Testis (tissue), 5 donors: Measurements from ENCODE around the gene ERCC4.

DNA sequence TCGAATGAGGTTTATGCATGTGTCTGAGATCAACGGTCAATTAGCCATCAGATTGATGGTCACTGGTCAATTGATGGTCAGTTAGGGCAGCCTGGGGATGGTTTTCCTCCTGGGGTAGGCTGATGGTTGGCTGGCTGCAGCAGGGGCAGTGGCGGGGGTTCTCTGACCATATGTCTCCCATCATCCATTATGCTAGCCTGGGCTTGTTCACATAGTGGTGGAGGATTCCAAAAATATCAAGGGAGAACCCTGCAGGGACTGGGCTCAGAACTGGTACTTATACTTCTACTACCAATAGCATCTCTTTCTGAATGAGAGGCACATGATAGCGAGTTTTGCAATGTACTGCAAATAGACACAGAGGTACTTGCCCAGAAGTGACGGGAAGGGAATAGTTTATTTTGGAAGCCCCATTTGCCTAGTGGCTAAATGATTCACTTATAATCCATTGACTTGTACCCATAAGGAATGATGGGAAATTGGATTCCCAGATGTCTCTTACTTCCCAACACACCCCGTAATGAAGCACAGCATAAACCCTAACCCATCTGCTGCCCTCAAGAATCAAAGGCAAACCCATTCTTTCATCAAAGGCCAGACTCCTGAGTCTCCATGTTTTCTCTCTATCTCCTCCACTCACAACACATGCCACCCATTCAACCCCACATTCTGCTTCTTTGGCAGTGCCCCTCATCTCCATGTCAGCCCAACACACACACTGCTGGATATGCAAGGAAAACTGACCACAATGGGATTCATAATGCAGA, 124.8 kb upstream of the ERCC4 start:
- PRO-cap, 3 experiments, result no peak in any of the 3 experiments
- RAMPAGE, long total RNA, 2 experiments, result no peak in any of the 2 experiments
- RRBS, result no CpG with 5 or more reads among the region's 6 CpGs

GRCh38 chr16:13898023-13898696, 21.8 kb upstream of the ERCC4 start:
- PRO-cap, 3 experiments, result no peak in any of the 3 experiments
- RAMPAGE, long total RNA, 2 experiments, result no peak in any of the 2 experiments
- RRBS, result no CpG with 5 or more reads among the region's 3 CpGs

DNA sequence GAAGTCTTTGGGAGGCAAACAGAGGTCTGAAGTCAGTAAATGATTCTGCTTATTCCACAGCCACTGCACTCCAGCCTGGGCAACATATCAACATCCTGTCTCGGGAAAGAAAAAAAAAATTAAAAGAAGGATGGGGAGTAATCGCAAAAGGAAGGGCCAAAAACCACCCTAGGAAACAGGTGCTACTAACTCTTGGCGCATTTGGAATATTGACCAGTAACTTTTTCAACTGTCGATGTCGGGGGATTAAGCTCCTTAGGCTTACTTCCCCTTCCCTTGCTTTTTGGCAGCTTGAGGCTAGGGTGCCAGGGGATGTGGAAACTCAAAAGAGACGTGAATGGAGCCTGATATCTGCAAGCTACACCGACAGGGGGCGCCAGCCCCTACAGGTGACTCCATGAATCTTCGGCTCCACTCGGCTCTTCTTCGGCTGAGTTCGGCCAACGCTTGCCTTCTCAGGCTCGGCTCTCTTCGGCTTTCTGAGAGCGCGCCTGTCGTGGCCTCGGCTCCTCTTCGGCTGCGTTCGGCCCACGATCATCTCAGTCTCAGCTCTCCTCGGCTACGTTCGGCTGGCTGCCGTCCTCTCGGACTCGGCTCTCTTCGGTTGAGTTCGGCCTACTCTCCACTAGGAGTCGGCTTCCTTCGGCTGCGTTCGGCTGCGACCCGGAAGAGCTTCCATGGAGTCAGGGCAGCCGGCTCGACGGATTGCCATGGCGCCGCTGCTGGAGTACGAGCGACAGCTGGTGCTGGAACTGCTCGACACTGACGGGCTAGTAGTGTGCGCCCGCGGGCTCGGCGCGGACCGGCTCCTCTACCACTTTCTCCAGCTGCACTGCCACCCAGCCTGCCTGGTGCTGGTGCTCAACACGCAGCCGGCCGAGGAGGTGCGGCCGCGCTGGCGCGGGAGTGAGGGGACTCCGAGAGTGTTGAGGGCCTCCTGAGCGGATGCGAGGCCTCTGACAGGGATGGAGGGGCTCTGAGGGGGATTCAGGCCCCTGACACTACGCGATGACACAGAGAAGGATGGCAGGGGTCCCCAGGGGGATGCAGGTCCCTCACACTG, at the start of gene ERCC4:
TSS of gene ERCC4 (plus strand) at position 666 of the 1,063 bp plus-strand sequence.
- PRO-cap, 3 experiments, result peak in 3 of 3 experiments; most common plus-strand start position 711 of the sequence (in 2); most common minus-strand start position 428 of the sequence (in 3)
- RAMPAGE, long total RNA, 2 experiments, result start-site peak on the plus strand in 2 of 2 experiments, centred at positions 692 to 693 of the sequence, 331 to 406 reads per replicate
- RRBS, result 1% methylated on average over 14 of the region's 66 CpGs

GRCh38 chr16:14057606-14058333, 13.3 kb upstream of the MRTFB start:
- PRO-cap, 3 experiments, result no peak in any of the 3 experiments
- RAMPAGE, long total RNA, 2 experiments, result no peak in any of the 2 experiments
- RRBS, result no CpG with 5 or more reads among the region's 13 CpGs

- PRO-cap, 3 experiments, result peak in 2 of 3 experiments; most common plus-strand start chr16:14148823 (in 1); most common minus-strand start chr16:14148719 (in 2)
- RAMPAGE, long total RNA, 2 experiments, result start-site peak on the minus strand in 1 of 2 experiments, at chr16:14148703-14148737 at its widest, 23 reads per replicate
- RRBS, result no CpG with 5 or more reads among the region's 9 CpGs
Observed at GRCh38 chr16:14148433-14149032, 77.4 kb downstream of the MRTFB start.

DNA sequence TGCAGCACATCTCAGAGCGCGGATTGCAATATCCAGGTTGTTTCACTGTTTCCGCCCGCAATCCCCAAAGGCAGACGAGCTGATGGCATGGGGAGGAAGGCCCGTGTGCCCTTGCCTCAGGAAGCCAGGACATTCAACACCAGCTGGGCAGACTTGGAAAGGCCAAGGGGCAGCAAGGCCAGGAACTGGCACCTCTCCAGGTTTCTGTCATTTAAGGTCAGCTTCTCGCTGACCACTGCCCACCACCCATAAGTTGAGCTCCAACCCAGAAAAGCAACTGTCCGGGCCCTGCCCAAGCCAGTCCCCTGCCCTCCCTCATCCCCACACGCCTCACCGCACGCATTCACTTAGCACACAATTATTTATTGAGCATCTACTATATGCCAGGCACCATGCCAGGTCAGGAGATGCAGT, 274.7 kb downstream of the MRTFB start:
- PRO-cap, 3 experiments, result no peak in any of the 3 experiments
- RAMPAGE, long total RNA, 2 experiments, result no peak in any of the 2 experiments
- RRBS, result no CpG with 5 or more reads among the region's 11 CpGs

DNA sequence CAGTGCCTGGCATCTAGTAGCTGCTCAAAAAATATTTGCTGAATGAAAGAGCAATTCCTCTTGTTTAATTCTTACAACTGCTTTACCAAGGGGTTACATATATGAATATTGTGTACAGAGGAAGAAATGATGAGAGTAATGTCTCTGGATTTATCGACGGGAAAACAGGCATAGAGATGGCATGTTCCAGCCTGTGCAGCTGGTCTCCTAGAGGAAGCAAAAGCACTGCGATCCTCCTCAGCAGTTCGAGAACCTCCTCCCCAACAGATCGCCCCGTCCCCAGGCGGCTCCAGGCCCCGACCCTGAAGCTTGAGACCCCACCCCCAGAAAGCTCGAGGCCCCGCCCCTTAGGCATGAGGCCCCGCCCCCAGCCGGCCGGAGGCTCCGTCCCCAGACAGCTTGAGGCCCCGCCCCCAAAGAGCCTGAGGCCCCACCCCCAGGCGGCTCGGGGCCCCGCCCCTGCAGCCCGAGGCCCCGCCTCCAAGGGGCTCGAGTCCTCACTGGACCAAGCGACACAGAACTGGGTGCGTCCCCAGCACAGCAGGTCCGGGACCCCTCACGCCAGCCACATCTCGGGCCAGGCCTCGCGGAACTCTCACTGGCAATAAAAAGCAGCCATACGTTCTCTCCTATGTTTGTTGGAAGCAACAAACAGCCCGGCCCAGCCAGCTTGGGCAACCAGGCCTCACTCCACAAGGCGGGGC, 224.5 kb downstream of the PARN start:
- PRO-cap, 3 experiments, result peak in 3 of 3 experiments; most common plus-strand start position 508 of the sequence (in 3); most common minus-strand start position 289 of the sequence (in 1)
- RAMPAGE, long total RNA, 2 experiments, result no peak in any of the 2 experiments
- RRBS, result no CpG with 5 or more reads among the region's 31 CpGs

- PRO-cap, 3 experiments, result no peak in any of the 3 experiments
- RAMPAGE, long total RNA, 2 experiments, result no peak in any of the 2 experiments
- RRBS, result no CpG with 5 or more reads among the region's 1 CpG
Observed at GRCh38 chr16:14522178-14522585, 107.9 kb downstream of the PARN start.

DNA sequence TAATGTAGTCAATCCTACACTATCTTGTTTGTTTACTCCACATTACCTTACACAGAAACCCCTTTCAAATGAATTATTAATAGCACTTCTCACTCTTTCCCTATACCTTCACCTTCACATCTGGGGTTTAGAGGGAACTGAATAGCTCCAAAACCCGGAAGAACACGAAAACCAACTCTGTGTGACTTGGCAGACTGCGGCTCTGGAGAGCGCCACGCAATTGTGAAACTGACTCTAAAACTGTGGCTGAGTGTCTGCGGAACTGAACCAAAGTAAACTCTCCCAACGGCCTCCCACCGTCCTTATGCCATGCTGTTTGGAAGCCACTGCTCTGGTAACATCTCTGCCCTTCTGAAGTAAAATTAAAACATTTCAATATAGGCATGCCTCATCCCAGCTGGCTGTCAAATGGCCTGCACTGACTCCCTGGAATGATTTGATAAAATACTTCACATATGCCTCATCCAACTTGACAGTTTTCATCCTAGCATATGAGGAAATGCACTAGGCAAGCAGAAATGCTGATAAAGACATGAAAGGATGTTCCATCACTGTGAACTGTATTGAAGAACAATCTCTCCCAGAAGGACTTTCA, 70.3 kb downstream of the PARN start:
- PRO-cap, 3 experiments, result no peak in any of the 3 experiments
- RAMPAGE, long total RNA, 2 experiments, result no peak in any of the 2 experiments
- RRBS, result no CpG with 5 or more reads among the region's 8 CpGs

GRCh38 chr16:15021763-15022498, 33.9 kb downstream of the NTAN1 start:
- PRO-cap, 3 experiments, result no peak in any of the 3 experiments
- RAMPAGE, long total RNA, 2 experiments, result no peak in any of the 2 experiments
- RRBS, result no CpG with 5 or more reads among the region's 7 CpGs

DNA sequence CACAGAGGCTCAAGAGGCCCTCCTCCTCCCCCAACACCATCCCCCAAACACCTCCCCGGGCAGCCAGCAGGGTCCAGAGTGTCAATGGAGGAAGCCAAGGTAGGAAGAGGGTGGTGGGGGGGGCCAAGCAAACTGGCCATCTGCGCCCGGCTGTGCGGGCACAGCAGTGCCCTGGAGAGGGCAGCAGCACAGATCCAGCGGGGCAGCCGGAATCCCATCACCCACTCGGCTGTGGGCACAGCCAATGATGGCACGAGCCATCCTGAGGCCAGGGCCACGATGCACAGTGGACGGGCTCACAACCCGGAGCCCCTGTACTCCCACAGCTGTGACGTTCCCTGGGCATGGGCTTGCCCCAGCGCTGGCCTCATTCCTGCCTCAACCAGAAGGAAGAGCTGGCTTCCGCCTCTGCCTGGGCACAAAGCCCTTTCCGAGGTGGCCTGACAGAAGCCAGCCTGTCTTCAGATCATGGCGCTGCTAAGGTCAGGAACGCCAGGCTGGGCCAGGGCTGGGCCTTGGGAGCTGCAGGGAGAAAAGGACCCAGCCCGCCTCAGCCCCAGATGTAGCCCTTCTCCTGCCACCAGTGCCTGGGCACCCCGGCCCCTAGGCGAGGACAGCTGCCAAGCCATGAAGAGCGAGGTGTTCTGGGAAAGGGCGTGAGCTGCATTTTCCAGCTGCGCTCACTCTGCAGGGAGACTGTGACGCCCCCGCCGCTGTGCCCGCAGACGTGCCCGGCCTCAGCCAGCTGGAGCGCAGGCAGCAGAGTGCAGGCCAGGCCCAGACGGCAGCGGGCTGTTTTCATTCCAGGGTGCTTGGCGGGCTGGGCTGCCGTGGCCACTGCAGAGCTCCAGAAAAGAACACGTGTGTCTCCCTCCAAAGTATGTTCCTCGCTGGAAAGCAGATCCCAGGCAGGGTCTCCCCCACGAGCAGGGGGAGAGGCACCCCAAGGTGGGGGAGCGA, 51.3 kb upstream of the RRN3 start:
- PRO-cap, 3 experiments, result no peak in any of the 3 experiments
- RAMPAGE, long total RNA, 2 experiments, result no peak in any of the 2 experiments
- RRBS, result no CpG with 5 or more reads among the region's 38 CpGs

GRCh38 chr16:15154010-15154526, 60.0 kb upstream of the RRN3 start:
- PRO-cap, 3 experiments, result no peak in any of the 3 experiments
- RAMPAGE, long total RNA, 2 experiments, result no peak in any of the 2 experiments
- RRBS, result 3% methylated on average over 5 of the region's 65 CpGs

- PRO-cap, 3 experiments, result no peak in any of the 3 experiments
- RAMPAGE, long total RNA, 2 experiments, result no peak in any of the 2 experiments
- RRBS, result no CpG with 5 or more reads among the region's 3 CpGs
Observed at GRCh38 chr16:15169172-15169518, 75.1 kb upstream of the RRN3 start.

GRCh38 chr16:15515260-15515602, 80.8 kb downstream of the BMERB1 start:
- PRO-cap, 3 experiments, result no peak in any of the 3 experiments
- RAMPAGE, long total RNA, 2 experiments, result no peak in any of the 2 experiments
- RRBS, result no CpG with 5 or more reads among the region's 7 CpGs

DNA sequence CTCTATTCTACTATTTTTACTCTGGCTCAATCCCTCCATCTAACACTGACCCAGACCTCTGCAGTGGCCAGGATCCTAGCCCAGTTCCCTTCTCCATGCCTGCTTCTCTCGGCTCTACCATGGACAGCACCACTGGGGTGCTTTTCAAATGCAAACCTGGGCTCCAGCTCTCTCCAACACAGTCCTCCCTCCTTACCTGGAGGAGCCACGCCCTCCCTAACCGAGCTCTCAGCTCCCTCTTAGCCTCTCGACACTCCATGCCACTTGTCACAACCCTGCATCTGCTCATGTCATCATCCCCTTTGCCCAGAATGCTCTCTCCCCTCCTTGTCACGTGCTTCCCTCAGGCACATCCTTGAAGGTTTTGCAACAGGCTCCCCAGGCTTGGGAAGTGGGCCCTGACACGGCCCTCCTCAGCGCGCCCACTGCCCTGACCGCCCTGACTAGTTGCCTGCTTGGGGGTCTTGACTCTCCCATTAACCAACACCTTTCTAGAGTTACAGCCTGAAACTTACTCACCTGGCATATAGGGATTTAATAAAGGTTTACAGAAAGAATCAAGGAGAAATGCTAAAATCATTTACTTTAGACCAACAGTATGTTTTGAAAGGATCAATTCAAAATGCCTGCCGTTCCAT, 41.6 kb downstream of the MARF1 start:
- PRO-cap, 3 experiments, result no peak in any of the 3 experiments
- RAMPAGE, long total RNA, 2 experiments, result no peak in any of the 2 experiments
- RRBS, result no CpG with 5 or more reads among the region's 10 CpGs

DNA sequence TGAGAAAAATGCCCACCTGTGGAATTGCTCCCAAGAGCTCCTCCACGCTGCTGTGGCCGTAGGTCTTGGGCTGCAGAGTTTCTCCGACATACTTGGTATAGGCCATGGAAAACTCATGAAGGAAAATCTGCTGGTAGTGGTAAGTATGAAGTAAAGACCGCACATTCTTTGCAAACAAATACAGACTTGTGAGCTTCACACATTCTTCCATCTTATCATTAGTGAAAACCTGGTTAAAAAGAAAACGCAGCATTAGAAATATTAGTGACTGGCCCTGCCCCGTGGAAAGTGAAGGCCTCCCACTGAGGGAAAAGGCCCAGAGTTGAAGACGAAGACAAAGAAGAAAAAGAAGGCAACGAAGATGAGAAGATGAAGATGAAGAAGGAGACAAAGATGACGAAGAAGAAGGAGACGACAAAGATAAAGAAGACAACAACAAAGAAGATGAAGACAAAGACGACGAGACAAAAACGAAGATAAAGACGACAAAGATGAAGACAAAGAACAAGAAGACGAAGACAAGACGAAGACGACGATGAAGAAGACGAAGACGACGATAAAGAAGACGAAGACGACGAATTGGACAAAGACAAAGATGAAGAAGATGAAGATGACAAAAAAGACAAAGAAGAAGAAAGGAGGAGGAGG, 40.9 kb downstream of the MARF1 start:
- PRO-cap, 3 experiments, result no peak in any of the 3 experiments
- RAMPAGE, long total RNA, 2 experiments, result start-site peak on the plus strand in 1 of 2 experiments, centred at position 170 of the sequence, 10 reads per replicate
- RRBS, result no CpG with 5 or more reads among the region's 24 CpGs

DNA sequence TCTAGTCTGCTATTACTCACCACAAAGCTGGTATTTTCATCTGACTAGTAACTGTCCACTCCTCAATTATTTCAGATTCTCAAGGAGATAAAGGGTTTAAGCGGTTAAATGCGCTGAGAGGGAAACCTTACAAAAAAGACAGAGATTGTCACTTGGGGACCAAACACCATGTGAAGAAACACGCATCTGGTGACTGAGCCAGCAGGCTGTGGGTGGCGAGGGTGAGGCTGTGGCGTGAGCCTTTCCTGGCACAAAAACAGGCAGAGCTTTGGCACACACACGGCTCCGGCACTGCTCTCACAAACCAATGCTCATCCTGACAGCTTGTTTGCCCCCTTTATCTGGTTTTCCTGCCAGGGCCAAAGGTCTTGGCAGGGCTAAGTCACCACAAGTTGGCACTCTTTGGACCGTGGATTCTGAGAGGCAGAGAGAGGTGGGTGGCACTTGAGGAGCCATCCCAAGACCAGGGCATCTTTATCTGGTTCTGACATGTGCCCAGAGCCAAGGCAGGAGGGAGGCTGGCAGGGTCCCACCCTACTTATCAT, 38.0 kb downstream of the MARF1 start:
- PRO-cap, 3 experiments, result no peak in any of the 3 experiments
- RAMPAGE, long total RNA, 2 experiments, result no peak in any of the 2 experiments
- RRBS, result no CpG with 5 or more reads among the region's 8 CpGs

DNA sequence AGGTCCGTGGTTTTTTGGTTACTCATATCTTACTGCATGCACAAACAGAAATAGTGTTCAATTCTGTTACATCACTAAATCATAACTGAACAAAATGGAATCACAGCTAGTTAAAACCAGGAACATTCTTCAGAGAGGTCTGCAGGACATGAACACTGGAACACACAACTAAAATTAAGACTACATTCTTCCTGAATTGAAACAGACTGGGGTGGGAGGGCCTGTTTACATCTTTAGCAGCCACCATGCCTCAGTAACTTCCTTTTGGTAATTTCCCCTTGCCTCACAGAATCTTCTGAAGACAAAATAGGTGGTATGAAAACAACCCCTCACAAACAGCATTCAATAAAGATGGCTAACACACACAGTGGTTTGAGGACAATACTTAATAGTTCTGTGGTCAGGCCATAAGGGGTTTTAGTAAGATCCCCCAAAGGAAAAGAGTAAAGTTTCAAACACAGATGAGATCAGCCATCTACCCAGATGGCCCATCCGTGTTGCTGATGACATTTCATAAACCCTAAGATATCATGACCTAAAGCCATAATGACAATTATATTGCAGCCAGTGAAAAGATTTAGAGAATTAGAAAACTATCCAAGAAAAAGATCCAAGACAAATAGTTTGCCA, 6.5 kb downstream of the MARF1 start:
- PRO-cap, 3 experiments, result no peak in any of the 3 experiments
- RAMPAGE, long total RNA, 2 experiments, result no peak in any of the 2 experiments
- RRBS, result no CpG with 5 or more reads among the region's 2 CpGs

GRCh38 chr16:15672274-15672593, 22.2 kb downstream of the NDE1 start:
- PRO-cap, 3 experiments, result no peak in any of the 3 experiments
- RAMPAGE, long total RNA, 2 experiments, result no peak in any of the 2 experiments
- RRBS, result no CpG with 5 or more reads among the region's 6 CpGs

DNA sequence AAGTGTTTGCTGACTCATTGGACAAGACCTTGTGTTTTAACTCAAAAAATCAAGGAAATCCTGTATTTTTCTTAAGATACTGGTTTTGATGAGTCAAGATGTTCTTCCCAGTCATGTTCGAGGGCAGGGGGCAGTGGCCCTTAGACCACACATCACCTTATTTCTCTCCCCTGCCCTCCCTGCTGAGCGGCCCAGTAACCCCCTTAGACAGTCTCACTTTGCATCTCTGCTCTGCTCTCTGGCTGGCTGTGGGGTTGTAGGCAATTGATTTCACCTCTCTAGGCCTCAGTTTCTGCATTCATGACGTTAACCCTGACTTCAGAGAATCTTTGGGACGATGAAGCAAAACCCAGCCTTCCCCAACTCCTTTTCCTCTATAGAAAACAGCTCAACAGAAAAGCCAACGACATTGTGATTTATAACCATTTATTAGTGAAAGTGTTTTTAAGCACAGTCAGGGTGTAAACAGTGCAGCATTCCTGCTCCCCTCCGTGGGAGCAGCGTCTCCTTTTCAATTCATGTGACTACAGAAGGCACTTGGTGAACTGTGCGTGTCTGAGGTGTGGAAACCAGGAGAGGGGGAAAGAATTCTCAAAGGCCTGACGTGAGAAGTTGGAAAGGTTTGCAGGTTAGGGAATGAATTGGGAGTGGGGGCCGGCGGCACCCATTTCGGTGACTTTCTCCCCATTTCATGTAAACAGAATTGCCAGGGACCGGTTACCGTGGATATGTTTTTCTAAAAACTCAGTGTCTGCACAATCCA, 52.9 kb downstream of the NDE1 start:
- PRO-cap, 3 experiments, result no peak in any of the 3 experiments
- RAMPAGE, long total RNA, 2 experiments, result no peak in any of the 2 experiments
- RRBS, result no CpG with 5 or more reads among the region's 14 CpGs